Metastatic Liver Carcinoma in the Adrenal Gland (tissue), 2 donors: ENCODE measurements around a stretch of chr2.

- PRO-cap, 2 experiments = no peak in any of the 2 experiments
These were observed 49.7 kb downstream of the ID2 start for GRCh38 chr2:8731398-8732022.

DNA sequence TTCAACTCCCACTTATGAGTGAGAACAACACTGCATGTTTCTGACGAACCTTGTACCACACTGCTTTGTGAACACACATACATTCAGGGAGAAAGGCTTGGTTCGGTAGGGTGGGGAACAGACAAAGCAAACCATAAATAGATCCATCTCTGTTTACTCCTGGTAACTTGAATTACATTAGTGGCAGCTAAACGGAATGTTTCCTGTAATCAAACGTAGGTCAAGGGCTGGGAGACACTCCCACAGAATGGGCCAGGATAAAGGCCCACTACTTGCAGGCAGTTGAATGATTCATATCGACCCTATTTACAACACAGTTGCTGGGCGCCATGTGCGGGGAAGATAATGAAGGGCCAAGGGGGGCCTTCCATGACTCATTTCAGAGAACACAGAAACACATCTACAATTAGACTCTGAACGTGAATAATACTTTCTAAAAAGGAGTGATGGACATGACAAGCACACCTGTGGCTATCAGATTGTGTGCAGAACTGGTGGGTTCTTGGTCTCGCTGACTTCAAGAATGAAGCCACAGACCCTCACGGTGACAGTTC is 56.8 kb upstream of the KIDINS220 start:
- PRO-cap, 2 experiments = no peak in any of the 2 experiments

- PRO-cap, 2 experiments = no peak in any of the 2 experiments
These were observed 20.9 kb downstream of the MBOAT2 start for GRCh38 chr2:8982502-8983105.

GRCh38 chr2:9095693-9096022 is 92.2 kb upstream of the MBOAT2 start:
- PRO-cap, 2 experiments = no peak in any of the 2 experiments

DNA sequence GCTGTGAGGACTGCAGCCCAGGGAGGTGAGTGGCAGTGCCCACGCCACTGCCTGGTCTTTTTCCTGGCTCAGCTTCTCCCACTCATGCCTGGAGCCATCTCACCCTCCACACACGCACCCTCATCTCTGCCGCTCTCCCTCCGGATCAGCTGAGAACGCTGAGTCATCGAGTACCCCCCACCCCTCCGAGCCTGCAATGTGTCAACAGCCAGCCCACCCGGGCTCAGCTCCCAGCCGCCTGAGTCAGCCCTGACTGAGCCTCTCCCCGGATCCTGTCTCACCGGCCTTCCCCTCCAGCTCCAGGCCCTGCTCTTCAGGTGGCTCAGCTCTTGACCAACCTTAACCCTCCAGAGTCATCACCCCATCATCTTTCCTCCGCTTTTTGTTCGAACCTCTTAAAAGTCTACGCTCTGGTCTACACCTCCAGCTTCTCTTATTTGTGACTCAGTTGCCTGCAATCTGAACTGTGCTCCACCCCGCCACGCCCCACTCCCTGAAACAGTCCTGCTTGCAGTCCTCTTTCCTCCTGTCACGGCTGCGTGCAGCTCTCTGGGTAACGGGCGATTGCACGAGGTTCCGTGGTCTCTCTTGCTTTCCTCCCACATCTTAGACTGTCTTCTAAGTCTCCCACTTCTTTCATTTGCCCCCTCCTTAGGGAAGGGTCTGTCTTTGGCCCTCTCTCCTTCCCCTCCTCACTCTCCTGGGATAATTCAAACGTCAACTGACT is 94.3 kb upstream of the ASAP2 start:
- PRO-cap, 2 experiments = no peak in any of the 2 experiments

DNA sequence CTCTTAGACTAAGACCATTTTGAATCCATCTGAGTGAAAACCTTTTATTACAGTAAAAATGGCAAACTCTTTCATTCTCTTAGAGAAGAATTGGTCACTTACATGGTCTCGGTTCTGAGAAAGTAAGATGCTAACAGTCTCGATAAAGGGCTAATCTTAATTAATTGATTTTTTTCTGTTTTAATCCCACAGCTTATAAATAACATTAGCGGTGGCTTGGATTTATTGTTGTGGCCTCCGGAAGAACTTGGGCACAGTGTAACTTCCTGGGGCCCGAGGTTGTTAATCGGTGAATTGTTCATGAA is 90.3 kb upstream of the ASAP2 start:
- PRO-cap, 2 experiments = no peak in any of the 2 experiments

GRCh38 chr2:9209914-9210517 is 3.4 kb downstream of the ASAP2 start:
- PRO-cap, 2 experiments = no peak in any of the 2 experiments

DNA sequence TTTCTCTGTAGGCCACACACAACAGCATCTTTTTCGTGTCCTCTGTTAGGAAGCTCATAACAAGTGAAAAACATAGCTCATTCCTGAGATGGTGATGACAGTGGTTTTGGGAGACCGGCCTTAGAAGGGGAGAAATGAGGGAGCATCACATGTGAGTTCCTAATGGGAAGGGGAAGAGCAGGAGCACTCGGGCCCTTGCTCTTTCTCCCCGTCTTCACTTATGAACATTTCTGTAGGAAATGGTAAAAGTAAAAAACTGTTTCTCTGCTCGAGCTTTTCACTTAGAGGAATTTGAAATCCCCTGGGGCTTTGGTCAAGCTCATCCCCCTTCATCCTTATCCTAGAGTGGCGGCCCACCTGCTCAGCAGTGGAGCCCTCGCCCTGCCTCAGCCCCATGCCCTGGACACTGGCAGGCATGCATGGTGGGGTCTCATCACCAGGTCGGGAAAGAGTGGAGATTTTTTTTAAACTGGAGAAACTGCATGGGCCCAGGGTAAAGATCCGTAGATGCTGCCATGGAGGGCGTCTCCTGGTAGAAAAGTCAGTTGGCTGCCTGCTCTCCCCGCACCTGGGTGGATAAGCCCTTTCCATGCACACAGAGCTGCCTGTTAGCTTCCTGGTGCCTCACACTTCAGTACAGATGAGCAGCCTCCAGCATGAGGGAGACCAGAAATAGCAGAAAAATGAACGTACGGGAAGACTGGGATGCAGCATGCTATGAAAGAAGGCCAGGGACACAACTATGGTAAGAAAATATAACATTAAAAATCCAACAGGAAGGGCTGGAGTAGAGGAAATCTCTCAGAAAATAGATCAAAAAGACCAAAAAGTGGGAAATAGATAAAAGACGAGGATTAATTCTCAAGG is 91.8 kb downstream of the ASAP2 start:
- PRO-cap, 2 experiments = no peak in any of the 2 experiments

GRCh38 chr2:9300924-9301284 is 94.3 kb downstream of the ASAP2 start:
- PRO-cap, 2 experiments = no peak in any of the 2 experiments

DNA sequence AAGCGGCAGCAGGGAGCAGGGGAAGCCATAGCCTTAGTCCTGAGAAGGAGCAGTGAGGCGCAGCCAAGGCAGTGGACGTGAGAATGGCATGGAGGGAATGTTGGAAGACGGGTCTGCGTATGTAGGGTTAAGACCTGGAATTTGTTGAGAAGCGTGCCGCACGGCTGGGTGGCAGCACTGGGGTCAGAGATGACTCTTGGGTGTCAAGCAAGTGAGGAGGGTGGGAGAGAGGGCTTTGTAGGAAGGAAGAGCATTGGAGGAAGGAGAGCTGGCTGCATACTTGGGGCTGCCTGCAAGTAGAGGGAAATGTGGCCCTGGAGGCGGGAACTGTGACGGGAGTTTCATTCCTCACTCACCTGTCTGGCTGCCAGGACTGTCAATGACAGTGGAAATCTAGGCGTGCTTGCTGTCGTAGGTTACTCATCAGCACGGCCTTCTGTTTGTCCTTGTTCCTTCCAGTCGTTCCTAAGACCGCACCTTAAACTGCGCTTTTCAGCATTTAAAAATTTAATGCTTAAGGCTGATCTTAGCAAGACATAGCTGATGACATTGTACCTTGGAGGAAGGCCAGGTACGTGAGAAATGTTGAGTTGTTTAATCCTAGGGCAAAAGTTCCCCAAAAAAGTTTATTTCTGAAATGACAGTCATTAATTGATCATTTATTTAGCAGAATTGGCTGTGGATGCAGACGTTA is 107.9 kb downstream of the ITGB1BP1 start:
- PRO-cap, 2 experiments = no peak in any of the 2 experiments

- PRO-cap, 2 experiments = no peak in any of the 2 experiments
These were observed 104.3 kb downstream of the ITGB1BP1 start for GRCh38 chr2:9318751-9319736.

DNA sequence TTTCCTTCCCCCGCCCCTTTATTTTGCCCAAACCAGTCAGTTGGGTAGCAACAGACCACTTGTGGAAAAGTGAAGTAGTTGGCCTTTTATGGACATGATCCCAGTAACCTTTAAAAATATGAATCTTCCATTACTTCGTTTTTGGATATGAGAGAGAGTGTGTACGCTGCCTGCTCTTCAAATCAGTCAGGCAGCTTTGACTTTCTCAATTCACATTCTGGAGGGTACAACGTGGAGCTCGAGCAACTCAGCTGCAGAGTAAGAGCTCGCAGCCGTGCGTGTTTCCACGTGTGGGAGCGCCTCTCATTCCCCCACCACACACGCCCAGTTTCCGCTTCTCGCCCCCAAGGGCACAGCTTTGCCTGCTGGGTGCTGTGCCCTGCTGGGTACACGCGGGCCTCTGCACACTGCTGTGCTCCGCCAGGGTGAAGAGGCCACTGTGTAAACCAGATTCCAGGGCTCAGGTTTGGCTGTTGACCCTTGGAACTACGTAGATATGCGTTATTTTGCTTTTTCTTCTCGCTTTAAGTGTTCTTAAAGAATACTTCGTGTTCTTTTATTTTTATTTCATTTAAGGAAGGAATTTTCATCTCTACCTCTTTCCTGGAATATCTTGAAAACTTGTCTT is 92.5 kb downstream of the ITGB1BP1 start:
- PRO-cap, 2 experiments = no peak in any of the 2 experiments

DNA sequence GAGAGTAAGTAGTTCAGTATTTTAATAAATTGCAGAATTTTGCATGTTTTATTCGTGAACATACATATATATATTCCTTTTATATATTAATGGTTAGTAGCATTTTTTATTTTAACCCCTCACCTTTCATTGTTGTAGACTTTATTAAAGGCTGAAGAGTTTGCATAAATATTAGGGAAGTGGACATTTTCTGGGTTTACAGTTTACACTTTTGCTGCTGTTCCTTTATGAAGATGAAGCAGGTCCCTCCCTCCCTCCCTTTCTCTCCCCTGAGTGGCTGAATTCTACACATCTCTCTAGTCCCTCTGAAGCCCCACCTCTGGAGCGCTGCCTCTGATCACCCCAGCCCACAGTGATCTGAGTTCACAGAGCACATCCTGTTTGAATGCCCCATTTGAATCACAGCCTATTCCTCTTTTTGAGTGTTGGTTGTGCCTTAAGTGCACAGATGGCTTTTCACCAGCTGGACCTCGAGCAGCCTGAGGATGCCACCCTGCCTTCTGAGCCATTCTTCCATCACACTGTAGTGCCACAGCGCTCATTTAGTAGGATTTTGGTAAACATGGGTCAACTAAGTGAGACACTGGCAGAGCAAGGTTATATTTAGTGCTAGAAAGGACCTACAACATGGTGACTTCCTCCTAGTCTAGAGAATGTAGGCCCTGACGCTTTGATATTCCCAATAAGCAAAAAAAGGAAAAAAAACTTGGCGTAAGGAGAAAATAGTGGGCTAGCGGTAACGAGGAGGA is 87.1 kb downstream of the ITGB1BP1 start:
- PRO-cap, 2 experiments = no peak in any of the 2 experiments

GRCh38 chr2:9345139-9345975 is 78.0 kb downstream of the ITGB1BP1 start:
- PRO-cap, 2 experiments = no peak in any of the 2 experiments

DNA sequence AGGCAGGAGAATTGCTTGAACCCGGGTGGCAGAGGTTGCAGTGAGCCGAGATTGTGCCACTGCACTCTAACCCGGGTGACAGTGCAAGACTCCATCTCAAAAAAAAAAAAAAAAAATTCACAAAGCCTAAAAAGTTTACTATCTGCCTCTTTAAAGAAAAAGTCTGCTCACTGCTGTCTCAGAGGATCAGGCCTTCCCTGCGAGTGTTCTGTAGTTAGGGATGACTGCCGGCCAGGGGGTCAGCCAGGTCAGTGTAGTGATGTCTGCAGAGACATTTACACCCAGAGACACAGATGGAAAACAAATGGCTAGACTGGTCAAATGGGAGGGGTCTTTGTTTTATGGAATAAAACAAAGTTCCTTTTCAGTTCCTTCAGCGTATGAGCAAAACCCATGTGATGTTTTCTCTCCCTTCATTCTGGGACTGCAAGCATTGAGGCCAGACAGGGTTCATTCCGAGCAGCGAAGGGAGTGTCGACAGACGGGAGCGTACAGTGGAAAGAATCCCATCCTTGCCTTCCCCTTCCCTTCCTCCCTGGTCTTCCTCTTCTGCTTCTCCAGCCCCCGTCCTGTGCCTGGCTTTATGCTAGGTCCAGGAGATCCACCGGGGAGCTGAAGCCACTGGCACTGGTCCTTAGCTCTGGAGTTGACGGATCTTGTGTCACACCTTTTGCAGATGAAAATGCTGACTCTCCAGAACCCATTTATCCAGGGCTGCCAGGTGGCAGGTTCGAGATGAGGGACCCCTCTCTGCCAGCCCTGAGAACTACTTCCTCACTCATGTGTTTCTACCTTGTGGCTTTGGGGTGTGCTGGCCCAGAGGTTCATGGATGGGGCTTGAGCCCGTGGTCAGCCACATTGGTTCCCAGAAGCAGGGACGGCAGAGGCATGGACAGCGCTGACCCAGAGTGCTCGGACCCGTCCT is 24.4 kb downstream of the ITGB1BP1 start:
- PRO-cap, 2 experiments = no peak in any of the 2 experiments

DNA sequence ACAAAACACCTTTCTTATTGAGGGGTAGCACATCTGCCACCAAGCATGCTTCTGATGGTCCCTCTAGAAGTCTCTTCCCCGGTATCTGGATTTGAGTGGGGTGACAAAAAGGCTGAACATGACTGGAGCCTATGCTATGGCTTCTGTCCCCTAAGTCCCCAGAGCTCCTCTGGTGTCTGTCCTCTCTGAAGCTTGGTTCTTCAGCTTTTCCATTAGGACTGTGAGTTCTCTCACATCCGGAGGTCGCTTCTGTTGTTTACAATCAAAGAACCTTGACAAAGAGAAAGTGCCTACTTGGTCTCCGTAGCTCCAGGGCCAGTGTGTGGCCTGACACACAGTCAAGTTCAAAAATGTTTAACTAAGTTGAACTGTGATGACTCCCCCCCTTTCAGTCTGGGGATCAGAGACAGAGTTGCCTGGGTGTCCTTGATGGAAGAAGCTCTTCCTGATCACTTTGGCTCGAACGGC is 26.2 kb upstream of the YWHAQ start:
- PRO-cap, 2 experiments = no peak in any of the 2 experiments

DNA sequence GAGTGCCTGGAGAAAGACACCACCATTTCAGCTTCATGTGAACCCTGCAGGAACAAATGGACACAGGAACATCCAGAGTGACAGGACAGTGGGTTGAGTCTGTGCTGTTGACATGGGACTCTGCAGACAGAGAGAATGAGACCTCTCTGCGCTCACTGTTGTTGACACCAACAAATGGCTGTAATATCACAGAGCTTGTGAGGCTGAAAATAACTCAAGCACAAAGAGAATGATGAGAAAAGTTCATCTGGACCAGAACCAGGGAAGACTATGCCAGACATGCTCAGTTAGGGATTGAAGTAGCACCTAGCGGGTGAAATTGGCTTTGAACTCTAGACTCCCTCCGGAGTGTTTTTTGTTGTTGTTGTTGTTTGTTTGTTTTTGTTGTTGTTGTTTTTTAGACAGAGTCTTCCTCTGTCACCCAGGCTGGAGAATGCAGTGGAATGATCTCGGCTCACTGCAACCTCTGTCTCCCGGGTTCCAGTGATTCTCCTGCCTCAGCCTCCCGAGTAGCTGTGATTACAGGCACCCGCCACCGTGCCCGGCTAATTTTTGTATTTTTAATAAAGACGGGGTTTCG is 37.1 kb upstream of the YWHAQ start:
- PRO-cap, 2 experiments = no peak in any of the 2 experiments

GRCh38 chr2:9782142-9782819 is 61.0 kb upstream of the TAF1B start:
- PRO-cap, 2 experiments = no peak in any of the 2 experiments

GRCh38 chr2:10091020-10091622 is 10.9 kb upstream of the CYS1 start:
- PRO-cap, 2 experiments = no peak in any of the 2 experiments

- PRO-cap, 2 experiments = no peak in any of the 2 experiments
These were observed 492 bp upstream of the RRM2 start for GRCh38 chr2:10122062-10122432.